Measurements from ENCODE around the gene DHRS13.

DNA sequence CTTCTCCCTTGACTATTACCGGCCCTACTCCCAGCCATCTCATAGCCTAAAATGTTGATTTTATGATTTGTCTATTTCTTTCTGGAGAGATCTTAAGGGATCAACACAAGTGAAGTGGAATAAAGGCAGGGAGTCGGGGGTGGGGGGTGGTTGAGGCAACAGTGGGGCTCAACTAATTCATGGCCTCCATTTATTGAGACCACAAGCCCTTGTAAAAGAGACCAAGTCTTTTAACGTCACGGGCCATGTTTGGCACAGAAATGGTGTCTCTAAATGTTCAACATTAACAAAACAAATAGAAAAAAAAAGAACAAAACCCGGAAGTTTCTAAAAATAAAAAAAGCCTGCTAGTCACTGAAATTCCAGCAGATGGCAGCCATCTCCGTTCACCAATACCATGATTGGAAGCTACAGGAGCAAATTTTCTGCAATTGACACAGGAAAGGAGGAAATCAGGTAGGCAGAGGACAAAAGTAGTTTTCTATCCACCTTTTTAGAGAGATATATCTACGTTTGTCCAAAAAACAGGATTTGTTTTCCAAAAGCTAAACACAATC is 1.8 kb upstream of the BLTP2 start:
- PRO-cap = no peak

DNA sequence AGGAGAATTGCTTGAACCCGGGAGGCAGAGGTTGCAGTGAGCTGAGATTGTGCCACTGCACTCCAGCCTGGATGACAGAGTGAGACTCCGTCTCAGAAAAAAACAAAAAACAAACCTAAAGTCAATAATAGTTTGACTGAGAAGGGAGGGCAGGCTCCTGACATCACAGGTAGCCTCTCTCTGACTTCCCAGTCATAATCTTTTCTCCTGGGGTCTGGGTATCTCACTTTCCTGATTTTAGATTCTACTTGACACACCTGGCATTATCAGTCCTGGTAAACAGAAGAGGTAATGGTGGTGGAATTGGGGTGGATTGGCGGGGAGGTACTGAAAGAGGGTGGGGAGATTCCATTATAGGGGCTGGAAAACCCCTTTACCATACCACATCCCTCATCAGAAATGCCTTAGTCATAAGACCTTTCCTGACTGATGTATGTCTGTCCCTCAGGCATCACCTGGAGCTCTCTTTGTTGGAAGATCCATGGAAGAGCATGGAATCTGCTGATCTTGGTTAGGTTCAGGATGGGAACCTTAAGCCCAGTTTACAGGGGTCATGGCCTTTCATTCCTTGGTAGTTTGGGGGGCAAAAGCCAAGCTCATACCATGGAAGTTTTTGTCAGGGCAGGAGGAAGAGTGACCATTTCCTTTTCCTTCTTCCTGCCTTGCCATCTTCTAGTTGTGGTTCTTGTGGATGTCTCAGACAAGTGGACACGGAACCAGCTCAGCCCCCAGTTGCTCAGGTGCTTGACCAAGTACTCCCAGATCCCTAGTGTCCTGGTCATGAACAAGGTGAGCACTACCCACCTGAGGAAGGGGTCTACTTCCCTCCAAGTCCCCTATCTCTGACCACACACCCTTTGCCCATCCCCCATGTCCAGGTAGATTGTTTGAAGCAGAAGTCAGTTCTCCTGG is 3.1 kb downstream of the ERAL1 start:
- PRO-cap = no peak

- PRO-cap = no peak
These were observed 4.2 kb downstream of the FLOT2 start for GRCh38 chr17:28893188-28893788.

DNA sequence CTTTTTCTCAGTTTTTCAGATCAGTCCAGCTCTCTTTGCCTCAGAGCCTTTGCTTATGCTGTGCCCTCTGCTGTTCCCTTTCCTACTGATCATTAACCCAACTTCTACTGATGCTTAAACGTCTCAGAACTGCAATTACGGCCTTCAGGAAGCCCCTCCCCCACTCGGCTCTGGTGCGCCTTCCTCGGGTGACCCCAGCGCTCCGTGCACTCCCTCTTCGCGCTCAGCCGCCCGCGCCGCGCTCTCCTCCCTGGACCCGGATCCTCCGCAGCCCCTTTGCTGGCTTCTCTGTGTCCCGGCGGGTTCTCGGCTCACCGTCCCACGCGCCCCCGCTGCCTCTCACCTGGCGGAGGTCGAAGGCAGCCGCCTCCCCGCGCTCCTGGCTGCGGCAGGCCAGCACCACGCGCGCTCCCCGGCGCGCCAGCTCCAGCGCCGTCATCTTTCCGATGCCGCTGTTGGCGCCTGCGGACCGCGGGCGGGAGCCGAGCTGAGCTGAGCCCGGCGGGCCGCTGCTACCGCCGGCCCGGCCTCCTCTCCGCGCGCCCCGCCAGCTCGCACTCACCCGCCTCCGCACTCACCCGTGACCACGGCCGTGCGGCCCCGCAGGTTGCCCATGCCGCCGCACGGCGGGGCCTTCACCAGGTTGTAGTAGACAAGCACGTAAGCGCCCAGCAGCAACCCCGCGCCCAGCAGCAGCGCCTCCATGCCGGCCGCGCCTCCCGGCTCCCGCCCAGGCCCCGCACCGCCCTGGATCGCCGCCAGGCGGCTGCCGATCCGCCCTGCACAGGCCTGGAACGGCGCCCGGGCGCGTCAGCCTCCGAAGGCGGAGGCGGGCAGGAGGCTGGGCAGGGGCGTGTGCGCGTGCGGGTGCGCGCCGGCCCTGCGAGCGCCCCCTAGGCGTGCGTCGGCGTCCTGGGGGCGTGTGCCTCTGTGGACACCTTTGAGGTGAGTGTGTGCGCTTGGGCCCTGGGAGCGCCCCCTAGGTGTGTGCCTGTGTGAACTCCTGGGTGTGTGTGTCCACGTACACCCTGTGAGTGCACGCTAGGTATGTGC is at the start of gene DHRS13:
Gene DHRS13 (minus strand): TSS at position 840 of the 1,053 bp plus-strand sequence.
- PRO-cap = unidirectional peak, plus-strand start at position 207 of the sequence; unidirectional peak, minus-strand start at position 534 of the sequence; unidirectional peak, minus-strand start at position 728 of the sequence

DNA sequence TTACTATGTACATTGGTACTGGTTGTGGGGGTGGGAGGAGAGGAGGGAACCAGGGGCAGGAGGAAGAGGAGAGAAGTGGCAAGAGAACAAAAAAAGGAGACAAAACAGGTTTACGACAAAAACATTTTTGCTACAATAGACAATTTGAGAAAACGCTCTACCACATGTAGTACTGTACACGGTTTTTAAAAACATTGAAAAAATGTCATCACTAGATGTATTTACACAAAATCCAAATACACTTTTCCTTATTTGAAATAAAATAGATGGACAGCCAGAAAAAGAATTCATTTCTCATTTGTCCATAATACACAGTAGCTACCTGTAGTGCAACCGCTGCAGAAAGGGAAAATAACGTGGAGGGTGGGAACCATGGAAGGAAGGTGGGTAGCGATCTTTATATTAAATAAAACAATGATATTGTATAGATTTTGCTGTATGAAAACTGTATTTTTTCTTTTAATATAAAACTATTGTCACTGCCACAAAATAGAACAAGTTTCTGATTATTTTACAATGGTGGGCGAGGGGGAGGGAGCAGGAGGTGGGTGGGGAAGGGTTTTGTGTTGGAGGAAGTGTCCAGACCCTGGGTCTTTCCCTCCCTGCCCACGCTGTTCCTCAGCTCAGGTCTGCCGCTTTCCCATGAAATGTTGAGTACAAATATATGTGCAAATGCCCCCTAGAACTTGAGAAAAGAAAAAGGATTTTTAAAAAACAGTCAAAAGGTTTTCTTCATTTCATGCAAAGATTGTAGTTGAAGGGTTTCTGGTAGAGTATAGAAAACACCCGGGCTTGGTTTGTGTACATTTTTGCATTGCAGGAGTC is 2.6 kb upstream of the DHRS13 start:
- PRO-cap = no peak

DNA sequence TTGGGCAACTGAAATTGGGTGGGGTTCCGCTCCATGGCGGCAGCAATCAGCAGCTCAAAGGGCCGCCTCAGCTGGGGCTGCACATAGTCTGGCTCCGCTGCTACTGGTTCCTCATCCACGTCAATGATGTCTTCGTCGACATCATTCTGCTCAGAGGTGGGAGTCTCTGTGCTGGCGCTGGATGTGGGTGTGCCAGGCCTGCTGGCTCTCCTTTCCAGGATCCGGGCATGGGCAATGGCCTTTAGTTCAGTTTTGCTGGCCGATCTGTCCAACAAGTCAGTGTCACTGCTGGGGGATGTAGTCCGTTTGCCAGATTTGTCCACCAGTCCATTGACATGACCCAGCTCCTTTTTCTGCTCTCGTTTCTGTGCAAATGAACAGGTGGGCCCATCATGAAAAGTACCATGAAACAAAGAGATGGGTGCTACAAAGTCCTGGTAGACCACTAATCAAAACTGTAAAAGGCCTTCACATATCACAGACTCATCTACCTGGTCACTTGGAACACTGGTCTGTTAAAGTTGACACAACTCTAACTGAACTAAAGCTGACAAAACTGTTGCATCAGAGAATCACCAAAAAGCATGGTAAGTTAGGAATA is 21.2 kb upstream of the DHRS13 start:
- PRO-cap = no peak

DNA sequence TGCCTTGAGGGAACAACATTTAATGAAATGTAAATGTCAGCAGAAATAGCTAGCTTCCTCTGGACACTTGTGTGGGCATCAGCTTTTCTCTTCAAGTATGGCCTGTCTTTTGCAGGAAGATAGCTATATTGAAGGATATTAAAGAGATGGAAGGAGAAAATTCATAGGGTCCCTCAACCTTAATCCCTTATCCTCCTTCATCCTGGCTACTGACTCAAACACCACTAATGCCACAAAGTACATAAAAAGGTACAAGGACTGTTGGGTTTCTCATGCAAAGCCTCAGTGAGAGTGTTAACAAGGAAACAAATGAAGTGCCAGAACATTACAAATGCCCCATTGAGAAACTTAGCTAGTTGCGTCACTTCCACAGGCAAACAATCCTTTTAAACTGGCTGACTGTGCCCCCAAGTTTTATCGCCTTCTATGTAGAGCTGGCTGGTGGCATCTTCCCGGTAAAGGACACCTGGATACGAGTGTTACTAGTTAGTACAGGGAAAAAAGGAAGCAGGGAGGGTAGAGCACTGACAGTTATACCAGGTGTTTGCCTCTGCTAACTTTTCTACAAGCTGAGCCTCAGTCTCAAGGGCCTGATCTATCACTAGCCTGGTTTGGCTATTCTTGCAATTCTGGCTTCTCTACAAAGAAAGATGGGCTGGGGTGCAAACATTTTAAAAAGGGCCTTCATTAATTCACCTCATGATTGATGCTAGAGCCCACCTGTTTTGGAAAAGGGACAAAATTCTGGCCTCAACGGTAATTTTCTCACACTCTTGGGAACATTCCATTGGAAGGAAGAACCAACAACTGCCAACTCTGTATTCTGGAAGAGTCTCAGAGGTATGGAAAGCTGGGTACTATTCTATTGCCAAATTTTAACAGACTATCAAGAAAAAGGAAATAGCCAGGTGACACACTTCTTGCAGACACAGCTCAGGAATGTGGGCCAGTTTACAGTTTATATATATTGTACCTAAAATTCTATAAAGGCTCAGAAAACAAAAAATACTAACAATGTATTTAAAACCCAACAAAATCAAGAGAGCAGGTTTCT is 13.8 kb downstream of the PHF12 start:
- PRO-cap = no peak

DNA sequence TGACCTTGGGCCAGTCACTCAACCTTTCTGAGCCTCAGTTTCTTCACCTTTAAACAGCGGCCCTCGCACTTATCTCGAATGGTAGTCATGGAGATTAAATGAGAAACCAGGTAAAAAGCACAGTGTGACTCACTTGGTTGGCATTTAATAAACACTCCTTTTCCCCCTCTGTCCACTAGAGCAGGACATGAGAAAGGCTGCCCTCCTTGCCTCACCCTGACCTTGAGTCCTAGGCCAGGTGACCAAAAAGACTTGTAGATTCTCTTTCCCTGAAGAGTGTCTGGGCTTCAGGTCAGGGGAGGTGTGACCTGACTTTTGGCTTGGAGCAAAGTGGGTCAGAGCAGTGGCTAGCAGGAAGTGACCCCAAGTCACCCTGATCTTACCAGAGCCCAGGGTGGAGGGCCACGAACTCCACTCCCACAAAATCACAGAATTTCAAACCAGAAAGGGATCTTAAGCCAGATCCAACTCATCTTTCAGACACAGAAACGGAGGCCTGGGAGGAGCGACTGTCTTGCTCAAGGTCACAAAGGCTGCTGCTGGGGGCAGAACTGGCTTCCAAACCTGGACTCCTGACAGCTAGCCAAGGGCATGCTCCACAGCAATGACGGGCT is 65.2 kb downstream of the PIPOX start:
- PRO-cap = no peak

- PRO-cap = no peak
These were observed 63.7 kb downstream of the MYO18A start for GRCh38 chr17:29116310-29117024.

GRCh38 chr17:29347787-29348024 is 42.5 kb upstream of the TAOK1 start:
- PRO-cap = no peak

DNA sequence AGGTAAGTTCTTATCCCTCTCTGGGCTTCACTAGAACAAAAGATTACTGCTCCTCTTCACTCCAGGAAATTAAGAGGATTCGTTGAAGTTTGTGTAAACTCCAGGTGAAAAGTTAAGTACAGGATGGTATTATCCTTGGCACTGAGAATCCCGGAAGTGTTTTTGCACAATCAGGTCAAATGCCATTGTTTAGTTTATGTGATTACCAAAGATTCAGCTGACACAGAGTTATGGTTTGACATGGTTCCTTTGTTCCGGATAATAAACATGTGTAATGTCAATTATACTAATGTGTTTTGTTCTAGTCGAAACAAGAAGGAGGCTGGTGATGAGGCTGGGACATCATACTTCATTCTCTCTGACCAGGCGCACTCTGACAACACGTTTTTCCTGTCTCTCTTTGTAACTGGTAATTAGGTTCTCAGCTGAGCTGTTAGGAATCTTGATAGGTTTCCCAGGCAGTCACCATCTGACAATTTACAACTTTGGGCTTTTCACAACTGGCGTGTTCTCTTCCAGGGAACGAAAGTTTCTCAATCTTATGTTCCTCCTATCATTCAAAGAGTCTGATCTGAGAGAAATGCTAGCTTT is 10.8 kb upstream of the TAOK1 start:
- PRO-cap = no peak

- PRO-cap = no peak
These were observed 4.6 kb downstream of the ABHD15 start for GRCh38 chr17:29561853-29563033.

DNA sequence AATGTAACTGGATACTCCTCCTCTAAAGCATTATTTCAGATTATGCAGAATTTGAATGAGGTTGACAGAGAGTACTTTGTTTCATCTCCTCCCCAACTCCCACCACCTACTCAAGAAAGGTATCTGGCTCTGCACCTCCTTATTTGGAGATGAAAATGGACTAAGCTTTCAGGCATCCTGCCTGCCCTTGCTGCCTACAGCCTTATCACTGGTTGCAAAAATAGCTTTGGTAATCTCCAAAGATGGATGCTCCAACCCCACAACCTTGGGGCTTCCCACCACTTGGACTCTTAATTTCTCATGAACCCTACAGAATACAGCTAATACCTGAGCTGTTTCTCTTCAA is 45.2 kb upstream of the CORO6 start:
- PRO-cap = no peak

GRCh38 chr17:29769863-29770749 is 147.4 kb upstream of the CORO6 start:
- PRO-cap = no peak

DNA sequence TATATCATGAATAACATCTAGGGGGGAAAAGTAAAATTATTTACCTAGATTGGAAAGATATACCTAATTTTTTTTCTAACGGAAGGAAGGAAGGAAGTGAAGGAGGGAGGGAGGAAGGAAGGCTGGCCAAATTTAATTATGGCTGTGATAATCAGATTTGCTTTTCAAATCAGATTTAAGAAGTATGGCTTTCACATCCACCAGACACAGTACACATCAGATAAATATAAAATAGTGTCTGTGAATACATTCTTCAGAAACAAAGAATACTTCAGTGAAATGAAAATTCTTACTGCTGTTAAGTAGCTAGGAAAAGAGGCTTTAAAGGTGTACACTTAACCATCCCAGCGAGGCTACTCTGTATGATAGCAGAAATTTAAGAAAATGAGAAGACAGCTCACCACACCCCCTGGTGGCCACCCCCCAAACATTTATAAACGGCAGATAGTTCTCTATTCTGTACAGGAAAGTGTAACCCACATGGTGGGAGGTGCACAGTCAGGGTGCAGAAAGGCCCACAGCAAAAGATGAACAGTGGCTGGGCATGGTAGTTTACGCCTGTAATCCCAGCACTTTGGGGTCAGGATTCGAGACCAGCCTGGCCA is 150.9 kb downstream of the SSH2 start:
- PRO-cap = no peak

- PRO-cap = no peak
These were observed 7.2 kb downstream of the NSRP1 start for GRCh38 chr17:30123674-30124429.

DNA sequence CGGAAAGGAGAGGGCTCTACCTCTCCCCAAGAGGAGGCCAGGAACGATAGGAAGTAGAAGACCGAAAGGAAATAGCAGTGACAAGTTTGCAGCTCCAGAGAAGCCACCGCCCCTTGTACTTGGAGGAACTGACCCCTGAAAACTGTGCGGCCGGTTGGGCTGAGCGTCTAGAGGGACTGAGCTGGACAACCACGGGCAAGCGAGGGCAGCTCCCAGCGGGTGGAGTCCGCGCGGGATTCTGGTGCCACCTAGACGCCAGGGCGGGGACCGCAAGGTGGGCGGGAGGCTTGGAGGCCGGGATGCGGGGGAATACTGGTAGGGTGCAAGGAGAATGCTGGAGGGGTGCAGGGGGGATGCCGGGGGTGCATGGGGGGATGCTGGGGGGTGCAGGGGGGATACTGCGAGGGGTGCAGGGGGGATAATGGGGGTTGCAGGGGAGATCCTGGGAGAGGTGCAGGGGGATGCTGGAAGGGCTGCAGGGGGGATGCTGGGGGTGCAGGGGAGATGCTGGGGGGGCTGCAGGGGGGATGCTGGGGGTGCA is 1.4 kb upstream of the SLC6A4 start:
- PRO-cap = no peak

DNA sequence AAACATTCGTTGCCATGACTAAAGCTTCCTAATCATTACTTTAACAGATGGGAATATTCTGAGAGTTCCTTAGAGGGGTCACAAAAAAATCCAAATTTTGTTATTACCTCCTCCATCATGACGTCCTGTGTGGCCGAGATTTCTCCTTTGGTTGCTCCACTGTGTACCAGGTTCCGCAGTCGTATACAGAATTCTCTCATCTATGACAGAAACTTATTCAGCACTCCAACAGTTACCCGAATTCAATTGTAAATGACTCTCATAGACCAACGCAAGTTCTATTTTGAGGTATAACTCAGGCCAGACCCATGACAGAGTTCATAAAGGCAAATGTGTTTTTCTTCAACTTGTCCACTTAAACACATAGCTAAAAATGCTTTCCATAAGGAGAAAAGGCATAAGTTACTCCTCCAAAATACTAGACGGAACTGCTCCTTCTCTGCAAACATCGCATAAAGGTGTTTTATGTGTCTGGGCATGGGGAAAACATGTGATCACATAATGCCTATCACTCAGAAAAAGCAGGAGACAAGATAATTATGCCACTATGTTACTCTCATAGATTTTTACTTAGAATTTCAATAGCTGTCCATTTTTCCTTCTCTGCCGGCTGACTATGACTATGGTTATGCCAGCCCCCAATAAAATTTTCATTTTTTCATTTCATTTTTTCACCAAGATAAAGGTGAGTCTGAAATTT is 6.3 kb downstream of the BLMH start:
- PRO-cap = no peak

DNA sequence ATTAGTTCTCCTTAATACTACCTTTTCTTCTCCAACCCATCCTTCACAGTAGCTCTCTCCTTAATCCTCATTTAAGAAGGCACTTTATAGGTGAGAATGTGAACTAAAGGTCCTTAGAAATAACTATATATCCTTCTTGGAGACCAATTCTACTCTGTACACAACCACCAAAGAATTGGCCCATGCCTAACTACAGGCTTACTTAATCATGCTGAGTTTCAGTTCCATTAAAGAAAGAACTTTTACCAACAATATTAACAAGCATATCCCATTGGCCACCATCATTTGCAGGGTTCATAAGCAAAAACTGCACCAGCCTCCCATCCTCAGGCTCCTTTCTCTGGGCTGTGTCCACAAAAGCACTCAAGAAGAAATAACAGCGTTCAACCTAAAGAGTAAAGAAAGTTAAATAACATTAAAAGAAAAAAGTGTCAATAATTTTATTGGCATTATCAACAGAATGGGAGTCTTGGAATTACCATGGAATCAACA is 4.1 kb downstream of the BLMH start:
- PRO-cap = no peak

- PRO-cap = no peak
These were observed 1.8 kb downstream of the TMIGD1 start for GRCh38 chr17:30332052-30332505.

All from tibial artery (tissue), 1 donor.